Airway epithelial cell (primary cell): Measurements from ENCODE around the genes NFIB, FREM1 and BNC2.

DNA sequence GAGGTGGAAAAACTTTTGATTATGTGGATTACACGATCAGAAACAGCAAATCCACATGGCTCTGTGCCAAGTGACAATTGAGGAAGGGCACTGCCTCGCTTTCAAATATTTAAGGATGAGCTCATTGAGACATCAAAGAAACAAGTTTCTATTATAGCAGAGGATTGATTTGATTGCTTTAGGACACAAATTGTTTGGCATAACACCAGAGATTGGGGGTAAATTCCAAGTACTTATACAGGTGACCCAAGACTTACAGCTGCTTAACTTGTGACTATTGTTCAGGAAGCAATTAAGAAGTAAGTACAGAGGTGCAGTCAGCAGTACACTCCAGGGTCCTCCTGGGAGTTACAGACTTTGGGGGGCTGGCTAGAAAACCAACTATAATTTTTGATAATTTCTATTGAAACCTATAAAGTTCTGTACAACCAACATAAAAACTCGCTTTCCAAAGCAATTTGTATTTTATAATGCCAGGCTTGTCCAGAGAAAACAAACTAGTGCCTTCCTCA lies 209.7 kb upstream of the MPDZ start:
- RAMPAGE, long total RNA = no peak

GRCh38 chr9:13514246-13514576 lies 234.7 kb upstream of the MPDZ start:
- RAMPAGE, long total RNA = no peak

DNA sequence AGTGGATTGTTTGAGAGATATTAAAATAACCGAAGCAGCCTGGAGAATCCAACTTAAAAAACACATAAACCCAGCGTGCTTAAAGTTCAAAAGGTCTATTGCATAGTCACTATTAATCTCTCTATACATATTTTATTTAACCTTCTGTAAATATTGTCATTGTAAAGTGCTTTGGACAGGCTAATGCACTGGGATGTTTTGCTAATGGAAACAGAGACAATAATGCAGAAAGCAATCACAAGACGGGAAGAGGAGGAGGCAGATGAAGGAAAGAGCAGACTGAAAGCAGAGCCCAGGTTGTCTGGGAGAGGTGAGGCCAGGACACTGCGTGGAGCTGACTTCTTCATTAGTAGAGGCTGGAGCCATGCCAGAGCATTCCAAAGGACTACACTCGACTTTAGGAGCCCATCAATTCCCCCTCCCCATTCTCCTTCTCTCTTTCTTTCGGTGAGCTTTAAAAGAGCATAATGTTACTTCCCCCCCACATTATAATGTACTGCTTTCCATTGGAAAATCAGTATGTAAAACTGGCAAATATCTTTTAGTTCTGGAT lies 307.2 kb upstream of the MPDZ start:
- RAMPAGE, long total RNA = no peak

DNA sequence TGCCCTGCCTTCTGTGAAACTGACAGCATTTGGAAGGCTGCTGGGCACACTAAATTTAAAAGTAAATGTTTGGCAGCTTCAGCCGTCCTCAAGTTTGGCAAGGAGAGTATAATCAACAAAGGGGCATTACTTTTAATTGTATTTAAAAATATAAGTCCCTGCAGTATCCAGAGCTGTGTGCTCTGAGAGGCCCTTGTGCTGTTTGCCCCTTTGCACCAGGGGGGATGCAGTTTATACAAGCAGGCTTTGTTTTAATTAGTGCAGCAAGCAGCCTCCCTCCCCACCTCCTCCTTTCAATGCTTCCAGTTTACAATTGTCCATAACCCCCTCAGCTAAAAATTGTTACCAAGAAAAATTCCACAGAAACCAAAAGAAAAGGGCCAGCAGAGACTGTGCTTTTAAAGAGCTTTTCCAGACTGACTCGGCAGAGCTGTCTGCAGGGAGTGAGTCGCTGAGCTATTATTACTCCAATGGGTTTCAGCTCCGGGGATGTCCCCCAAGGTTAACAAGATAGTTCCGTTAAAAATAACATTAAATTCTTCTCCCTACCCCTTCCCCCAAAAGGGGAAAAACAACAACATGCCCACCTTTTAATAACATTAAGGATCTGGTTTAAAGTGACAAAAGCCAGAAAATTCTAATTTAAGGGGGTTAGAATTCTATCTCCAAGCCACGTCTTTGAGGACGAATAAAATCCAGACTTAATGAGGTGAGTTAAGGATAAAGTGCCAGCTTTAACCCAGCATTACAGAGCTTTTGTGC lies 328.6 kb upstream of the MPDZ start:
- RAMPAGE, long total RNA = no peak

DNA sequence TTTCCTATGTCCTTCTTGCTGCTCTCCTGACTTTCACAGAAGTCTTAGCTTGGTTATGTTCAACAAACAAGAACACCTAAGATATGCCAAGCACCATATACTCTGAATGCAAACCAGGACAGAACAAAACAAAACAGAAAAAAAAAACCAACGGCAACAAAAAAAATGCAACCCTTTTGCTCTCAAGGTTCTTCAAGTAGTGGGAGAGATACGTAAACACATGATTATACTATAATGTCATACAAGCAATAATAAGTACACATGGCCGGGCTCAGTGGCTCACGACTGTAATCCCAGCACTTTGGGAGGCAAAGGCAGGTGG lies 68.7 kb downstream of the NFIB start:
- RAMPAGE, long total RNA = no peak

- RAMPAGE, long total RNA = no peak
These were observed 10.5 kb downstream of the NFIB start for GRCh38 chr9:14303463-14303848.

DNA sequence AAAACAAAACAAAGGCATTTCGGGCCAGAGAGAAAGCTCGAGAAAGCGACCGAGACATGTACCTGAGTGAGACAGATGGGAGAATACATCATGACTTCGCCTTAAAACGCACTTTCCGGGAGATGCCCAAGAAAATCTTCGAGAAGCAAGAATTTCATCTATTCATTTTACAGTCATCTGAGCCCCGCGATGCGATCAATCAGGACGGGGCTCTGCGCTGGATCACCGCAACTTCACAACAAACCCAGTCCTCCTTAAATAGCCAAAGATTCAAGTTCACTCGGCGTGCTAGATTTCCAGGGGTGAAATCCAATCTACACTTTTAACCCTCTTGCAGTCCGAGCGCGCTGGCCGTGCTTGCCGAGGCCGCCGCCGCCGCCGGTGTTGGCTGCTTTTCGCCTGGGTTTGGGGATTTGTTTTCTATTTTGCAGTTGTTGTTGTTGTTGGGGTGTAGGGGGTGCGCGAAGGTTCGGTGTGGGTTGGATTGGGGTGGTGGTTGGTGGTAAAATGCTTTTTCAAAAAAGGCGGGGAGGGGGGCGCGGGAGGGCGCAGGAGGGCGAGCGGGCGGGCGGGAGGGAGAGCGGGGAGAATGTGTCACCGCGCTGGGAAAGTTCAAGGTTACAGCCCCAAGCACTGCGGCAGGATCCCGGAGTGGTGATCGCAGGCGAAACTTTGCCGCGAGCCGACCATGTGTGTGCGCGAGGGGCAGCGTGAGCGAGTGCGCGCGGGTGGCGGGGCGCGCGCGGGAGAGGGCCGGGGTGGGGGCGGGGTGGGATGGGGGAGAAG lies at the start of gene NFIB:
TSS of gene NFIB (minus strand) at position 722 of the 786 bp plus-strand sequence.
- RAMPAGE, long total RNA = no peak

GRCh38 chr9:14348393-14349425 lies 34.8 kb upstream of the NFIB start:
- RAMPAGE, long total RNA = no peak

- RAMPAGE, long total RNA = no peak
These were observed at the start of gene FREM1 for GRCh38 chr9:14909687-14910744. Gene FREM1 (minus strand): TSS chr9:14910428.

- RAMPAGE, long total RNA = no peak
These were observed 83.7 kb upstream of the FREM1 start for GRCh38 chr9:14993824-14994341.

GRCh38 chr9:15290610-15291341 lies 16.2 kb downstream of the TTC39B start:
- RAMPAGE, long total RNA = no peak

DNA sequence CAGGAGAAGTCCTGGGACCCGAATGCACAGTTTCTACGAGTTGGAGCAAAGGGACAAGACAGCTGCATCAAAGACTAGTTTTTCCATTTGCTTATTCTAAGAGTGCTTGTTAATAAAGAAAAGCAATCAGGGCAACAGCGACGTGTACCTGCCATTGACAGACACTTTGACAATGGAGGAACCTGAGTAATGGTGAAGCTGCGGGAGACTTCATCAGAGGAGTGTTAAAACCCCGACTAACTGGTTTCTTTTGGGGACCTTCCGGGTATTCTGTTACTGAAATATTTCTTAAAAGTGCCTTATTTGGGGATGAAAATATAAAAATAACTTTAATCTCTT lies 651 bp downstream of the SNAPC3 start:
- RAMPAGE, long total RNA = no peak

DNA sequence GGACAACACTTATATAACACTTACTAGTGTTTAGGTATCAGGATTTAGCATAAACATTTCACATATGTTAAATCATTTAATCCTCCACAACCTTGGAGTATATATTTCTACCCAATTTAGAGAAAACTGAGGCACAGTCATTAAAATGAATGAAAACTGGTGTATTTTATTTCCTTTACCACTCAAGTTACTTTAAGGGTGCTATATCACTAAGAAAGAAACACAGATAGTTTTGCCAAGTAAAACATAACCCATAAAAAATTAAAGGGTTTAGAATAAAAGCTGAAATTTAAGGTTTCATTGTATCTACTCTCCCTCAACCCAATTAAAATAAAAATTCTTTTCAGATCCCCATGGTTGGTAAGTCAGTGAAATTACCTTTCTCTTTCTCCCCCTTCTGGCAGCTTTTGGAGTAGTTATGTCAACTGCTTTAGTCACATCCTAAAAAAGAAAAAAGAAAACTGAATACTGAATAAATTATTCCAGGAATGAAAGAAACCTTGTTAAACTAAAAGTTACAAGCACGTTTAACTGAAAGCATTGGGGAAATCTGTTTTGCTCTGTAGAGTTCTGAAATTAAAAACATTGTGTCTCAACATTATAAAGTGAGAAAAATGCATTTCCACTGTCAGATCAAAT lies 25.0 kb downstream of the PSIP1 start:
- RAMPAGE, long total RNA = no peak

DNA sequence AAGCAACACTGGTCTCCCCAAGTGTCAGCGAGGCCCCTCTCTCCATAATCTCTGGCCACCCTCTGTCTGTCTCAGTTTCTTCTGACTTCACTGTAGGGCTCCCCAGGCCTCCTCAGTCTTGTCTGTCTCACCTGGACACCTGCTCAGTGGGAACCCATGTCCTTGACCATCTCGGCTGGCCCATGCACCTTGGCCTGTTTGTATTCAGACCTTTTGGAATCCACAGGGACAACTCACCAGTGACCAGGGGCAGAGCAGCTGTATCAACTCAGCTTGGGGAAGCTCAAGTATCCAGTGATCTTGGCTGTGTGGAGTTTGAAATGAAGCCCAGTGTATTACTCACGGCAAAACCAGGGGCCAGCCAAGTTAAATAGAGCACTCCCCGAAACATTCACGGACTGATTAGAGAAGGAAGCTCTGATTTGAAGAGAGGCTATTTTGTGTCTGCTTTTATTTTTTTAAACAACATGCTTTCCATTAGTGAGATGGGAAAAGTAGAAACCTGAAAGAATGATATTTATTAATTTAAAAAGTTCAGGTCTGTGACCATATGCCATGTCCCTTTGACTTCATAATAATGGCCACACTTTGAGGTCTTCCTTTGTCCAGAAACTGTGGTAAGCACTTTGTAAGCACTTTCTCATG lies 656.7 kb downstream of the BNC2 start:
- RAMPAGE, long total RNA = no peak

- RAMPAGE, long total RNA = no peak
These were observed 484.5 kb downstream of the BNC2 start for GRCh38 chr9:16385919-16386507.

DNA sequence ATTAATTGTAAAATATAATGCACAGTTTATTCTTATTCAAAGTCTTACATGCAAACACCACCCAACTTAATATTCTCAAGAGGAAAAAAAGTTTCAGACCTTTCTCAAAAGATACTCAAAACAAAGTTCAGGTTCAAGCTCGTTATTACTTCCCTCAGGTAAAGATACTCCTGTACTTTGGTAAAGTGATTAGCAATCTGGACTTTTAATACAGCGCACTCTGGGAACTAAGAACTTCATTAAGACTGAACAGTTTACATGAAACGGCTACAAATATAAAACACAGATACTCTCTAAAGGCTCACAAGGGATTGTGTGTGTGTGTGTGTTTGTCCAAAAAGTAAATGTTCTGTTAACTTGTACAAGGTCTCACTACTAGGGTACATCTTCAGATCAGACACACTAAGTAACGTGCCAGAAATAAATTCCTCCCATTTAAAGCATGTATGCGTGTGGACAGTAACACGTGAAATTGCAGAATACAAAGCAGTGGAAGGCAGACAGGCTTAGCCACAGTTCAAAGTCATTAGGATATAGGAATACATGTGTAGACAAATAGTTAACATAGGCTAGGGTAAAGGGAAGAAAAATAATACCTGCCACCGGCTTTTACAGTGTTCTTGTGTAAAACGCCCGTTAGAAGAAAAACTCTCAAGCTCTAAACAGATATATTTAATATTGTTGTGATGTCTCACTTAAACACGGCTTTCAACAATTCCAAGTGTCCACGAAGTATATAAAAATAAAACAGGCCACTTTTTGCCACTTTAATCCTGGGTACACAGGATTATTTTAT lies 1.8 kb downstream of the BNC2 start:
- RAMPAGE, long total RNA = no peak

- RAMPAGE, long total RNA = no peak
These were observed at the start of gene BNC2 for GRCh38 chr9:16870317-16871296. Gene BNC2 (minus strand): TSS chr9:16870670.

DNA sequence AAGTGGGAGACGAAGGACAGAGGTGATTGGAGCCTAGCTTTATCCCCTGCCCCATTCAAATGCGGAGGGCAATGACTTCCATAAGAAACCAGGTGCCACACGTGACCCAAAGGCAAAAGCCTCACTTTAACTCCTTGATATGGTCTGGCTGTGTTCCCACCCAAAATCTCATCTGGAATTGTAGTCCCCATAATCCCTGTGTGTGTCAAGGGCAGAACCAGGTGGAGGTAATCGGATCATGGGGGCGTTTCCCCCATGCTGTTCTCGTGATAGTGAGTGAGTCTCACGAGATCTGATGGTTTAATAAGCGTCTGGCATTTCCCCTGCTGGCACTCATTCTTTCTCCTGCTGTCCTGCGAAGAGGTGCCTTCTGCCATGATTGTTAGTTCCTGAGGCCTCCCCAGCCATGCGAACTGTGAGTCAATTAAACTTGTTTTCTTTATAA lies 113.1 kb upstream of the BNC2 start:
- RAMPAGE, long total RNA = no peak

- RAMPAGE, long total RNA = no peak
These were observed 133.7 kb downstream of the CNTLN start for GRCh38 chr9:17268469-17268925.

GRCh38 chr9:18393112-18393706 lies 80.7 kb upstream of the ADAMTSL1 start:
- RAMPAGE, long total RNA = no peak